GM23248 (cell line): Measurements from ENCODE around the genes SEMA3A, SRI and STEAP2.

- RAMPAGE, long total RNA, result no peak
Observed at GRCh38 chr7:83629363-83630084, 19.4 kb downstream of the SEMA3E start.

GRCh38 chr7:83987940-83988283, 206.7 kb downstream of the SEMA3A start:
- RAMPAGE, long total RNA, result no peak

GRCh38 chr7:84194406-84195486, at the start of gene SEMA3A:
Gene SEMA3A (minus strand): TSS chr7:84194789.
- RAMPAGE, long total RNA, result start-site peak on the minus strand at chr7:84194891-84195215, 62 and 89 reads in 2 replicates

- RAMPAGE, long total RNA, result no peak
Observed at GRCh38 chr7:85024212-85024703, 162.6 kb downstream of the SEMA3D start.

- RAMPAGE, long total RNA, result no peak
Observed at GRCh38 chr7:86644022-86645380, 792 bp downstream of the GRM3 start.

DNA sequence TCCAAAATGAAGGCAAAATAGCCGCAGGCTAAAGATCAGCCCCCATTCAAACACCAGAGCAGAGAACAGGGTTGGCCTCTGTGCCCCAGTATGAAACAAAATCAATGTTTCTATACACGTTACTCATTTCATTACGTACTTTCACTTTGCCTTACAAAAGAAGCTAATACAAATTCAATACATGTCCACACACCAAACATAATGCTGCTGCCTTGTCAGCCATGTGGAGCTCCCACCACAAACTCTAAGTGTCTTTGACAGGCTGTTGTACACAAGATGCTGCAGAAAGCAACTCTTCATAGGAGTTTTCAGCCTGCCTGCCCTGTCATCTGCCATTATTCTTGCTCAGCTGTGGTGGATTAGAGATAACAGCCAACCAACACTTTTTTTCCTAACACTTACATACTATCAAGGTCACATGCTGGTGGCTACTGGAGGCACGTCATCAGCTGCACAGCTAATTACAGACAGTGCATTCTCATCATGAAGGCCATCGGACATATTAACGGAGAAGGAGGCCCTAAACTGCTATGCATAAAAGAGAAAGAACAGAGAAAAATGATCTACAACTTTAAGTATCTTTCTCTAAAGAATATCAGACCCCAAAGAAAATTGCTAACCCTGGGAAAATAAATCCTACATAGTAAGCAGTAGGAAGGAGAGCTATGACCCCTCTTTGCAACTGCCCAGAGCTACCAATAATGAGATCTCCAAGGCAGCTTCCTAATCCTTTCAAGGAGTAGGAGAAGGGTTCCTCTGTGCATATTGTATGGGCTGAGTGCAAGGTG, 55.0 kb downstream of the ELAPOR2 start:
- RAMPAGE, long total RNA, result no peak

DNA sequence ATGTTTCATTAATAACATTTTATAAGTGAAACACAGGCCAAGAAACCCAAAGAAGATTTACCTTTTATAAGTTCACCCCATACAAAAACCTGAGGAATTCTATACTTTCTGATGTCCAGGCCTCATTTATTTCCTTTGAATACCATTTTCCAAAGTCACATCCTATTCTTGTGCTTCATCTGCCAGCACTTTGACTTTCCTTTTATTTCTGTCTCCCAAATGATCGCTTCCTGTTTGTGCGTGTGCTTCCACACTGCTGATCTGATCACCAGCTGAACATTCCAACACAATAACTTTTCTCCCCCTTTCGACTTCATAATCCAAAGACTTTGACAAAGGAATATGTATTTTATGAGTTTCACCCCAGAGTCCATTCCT, 3.2 kb downstream of the ELAPOR2 start:
- RAMPAGE, long total RNA, result no peak

GRCh38 chr7:87155689-87156373, 3.6 kb downstream of the DMTF1 start:
- RAMPAGE, long total RNA, result no peak

- RAMPAGE, long total RNA, result no peak
Observed at GRCh38 chr7:87473281-87473709, 2.2 kb downstream of the ABCB4 start.

DNA sequence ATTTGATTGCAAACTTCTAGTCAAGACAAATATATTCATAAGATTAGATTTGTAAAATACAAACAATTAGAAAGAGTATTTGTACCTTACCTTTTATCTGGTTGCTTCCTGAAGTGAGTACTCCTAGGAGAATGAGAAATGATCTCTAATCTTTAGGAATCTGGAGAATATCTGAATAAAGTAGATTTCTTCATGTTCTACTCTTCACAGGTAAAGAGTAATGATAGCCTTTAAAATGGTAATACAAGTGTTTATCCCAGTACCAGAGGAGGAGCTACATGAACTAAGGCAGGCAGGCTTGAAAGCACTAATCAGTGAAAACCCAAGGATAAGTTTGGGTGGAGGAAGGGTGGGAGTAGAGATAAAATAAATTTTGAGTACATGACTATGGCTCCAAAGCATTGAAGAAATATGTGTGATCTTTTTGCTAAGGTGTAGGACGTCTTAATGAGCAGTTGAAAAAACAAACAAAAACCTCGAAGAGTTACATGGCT, 84.9 kb downstream of the RUNDC3B start:
- RAMPAGE, long total RNA, result no peak

- RAMPAGE, long total RNA, result no peak
Observed at GRCh38 chr7:87873988-87874312, 2.2 kb downstream of the SLC25A40 start.

GRCh38 chr7:88218498-88219217, 1.2 kb downstream of the SRI start:
- RAMPAGE, long total RNA, result no peak

- RAMPAGE, long total RNA, result start-site peak on the minus strand at chr7:88220031-88220070, 3,574 and 961 reads in 2 replicates
Observed at GRCh38 chr7:88219951-88220869, at the start of gene SRI. Gene SRI (minus strand): TSS chr7:88220038.

GRCh38 chr7:88311825-88312332, 5.2 kb upstream of the STEAP4 start:
- RAMPAGE, long total RNA, result no peak

- RAMPAGE, long total RNA, result no peak
Observed at GRCh38 chr7:88758810-88759190, 700 bp upstream of the ZNF804B start.

GRCh38 chr7:90118272-90118535, 36.1 kb upstream of the STEAP1 start:
- RAMPAGE, long total RNA, result no peak

GRCh38 chr7:90211437-90212509, at the start of gene STEAP2:
Gene STEAP2 (plus strand): TSS chr7:90211740.
- RAMPAGE, long total RNA, result no peak

DNA sequence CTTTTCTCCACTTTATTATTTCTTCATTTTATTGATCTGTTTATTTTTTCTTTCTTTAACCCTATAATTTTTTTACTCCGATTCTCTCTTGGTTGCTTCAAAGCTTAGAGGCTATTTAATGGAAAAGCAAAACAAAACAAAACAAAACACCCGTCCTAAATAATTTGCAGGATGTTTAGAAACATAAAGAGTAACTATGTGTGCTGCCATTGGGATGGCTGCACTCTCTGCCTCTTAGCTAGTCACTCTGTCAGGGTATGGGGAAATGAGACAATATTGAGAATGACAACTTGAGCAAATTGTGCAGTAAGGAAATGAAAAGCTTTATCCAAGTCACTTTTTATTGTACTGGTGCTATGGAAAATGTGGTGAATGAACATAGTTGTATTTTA, 1.4 kb downstream of the STEAP2 start:
- RAMPAGE, long total RNA, result no peak

GRCh38 chr7:90231298-90231692, 13.7 kb upstream of the CFAP69 start:
- RAMPAGE, long total RNA, result no peak

- RAMPAGE, long total RNA, result no peak
Observed at GRCh38 chr7:90242913-90243413, 2.0 kb upstream of the CFAP69 start.